Bronchus (tissue), 1 donor: Measurements from ENCODE around the genes PRAMEF1, HNRNPCL2, PRAMEF14 and CTRC.

- PRO-cap: unidirectional peak, plus-strand start at chr1:12615547
Observed at GRCh38 chr1:12615196-12615569, 2.8 kb downstream of the DHRS3 start.

DNA sequence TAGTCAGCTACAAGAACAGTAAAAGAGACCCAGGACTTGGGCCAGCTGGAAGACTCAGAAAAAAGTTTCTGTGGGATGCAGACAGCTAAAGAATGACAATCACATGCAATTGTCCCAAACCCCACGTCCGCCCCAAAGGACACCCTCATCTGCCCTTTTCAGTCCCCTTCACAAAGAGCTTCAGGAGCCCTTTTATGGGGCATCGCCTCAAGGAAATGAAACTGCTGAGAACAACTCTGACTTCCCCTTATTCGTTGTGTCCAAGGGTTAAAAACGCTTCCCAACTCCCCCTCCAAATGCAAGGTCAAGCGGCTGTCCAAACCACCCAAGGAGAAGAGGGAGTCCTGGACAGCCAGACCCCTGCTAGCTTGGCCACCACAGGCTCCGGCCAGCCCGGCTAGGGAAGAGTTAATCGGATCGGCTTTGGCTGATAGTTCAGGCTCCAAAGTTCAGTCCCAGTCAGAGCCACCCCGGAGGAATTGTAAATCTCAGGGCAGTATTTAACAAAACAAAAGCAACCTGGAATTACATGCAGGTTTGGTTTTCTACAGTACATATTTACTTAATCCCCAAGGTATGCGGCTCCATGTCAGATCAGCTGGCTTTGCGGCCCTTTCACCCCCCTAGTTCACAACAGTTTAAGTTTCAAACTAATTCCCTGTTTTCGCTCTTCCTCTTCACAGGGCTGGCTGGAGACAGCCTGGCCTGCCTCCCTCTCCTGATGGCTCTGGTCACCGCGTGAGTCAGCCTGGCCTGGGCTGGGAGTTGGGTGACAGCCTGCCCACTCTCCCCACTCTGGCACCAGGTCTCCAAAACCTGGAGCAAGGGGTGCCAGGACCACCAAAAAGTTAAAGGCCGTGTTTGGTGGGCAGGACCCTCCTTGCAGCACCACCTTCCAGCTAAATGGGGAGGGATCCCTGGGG lies 2.2 kb downstream of the DHRS3 start:
- PRO-cap: bidirectional peak, plus-strand start outside the sequence, minus-strand start at position 729 of the sequence

GRCh38 chr1:12619804-12620115 lies 1.8 kb upstream of the DHRS3 start:
- PRO-cap: no peak

GRCh38 chr1:12791202-12791463 lies at the start of gene PRAMEF1:
TSS of gene PRAMEF1 (plus strand) at chr1:12791397.
- PRO-cap: no peak

- PRO-cap: no peak
Observed at GRCh38 chr1:13116631-13117071, at the start of gene HNRNPCL2. TSS of gene HNRNPCL2 (minus strand) at chr1:13116854.

GRCh38 chr1:13346849-13347372 lies at the start of gene PRAMEF14:
TSS of gene PRAMEF14 (minus strand) at chr1:13347134.
- PRO-cap: no peak

DNA sequence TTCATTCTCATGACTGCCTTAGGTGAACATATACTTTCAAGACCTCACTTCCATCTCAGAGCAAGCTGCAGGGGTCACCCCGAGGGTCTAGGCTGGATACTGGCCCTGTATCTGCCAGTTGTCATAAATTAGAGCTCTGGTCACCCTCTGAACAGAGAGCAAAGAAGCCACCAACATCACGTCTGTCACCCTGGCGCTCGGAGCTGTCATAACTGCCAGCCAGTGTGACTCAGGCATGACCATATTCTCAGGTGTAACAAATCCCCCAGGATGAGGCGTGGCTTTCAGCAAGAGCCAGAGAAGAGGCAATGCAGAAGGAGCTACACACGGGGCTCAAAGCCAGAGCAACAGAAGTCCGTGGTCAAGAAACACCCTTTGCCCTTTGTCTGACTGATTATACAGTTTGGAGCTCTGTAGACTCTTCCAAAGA lies 39.9 kb downstream of the PRAMEF20 start:
- PRO-cap: no peak

DNA sequence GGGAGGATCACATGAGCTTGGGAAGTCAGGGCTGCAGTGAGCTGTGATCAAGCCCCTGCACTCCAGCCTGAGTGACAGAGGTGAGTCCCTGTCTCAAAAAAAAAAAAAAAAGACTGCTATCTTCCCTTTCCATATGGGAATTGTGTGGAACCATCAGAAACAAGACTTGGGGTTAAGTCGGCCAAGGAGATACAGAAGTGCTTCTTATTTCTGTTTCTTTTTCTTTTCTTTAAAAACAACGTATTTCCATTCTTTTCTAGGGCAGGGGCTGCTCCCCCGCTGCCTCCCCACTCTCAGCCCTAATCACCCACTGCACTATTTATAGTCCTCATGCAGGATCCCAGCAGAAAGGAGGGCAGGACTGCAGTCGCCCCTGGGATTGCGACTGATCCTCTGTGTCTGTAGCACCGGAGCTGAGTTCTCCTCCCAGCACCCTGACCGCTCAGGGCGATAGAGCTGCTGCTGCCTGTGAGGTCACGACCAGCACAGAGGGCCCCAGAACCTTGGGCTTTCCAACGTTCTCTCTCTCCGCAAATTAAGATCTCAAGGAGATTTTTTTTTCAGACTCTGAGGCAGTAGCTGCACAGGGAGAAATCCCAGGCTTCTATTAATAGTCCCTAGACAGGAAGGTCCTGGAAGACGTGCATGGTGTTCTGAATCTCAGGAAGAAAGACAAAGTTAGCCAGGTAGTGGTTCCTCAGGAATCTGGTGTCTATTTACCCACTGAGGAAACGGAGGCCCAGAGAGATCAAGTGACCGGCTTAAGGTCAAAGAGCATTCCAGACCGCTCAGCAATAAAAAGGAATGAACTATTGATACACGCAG lies 46.7 kb downstream of the PRAMEF20 start:
- PRO-cap: no peak

- PRO-cap: no peak
Observed at GRCh38 chr1:13703338-13703823, 3.4 kb downstream of the PRDM2 start.

- PRO-cap: no peak
Observed at GRCh38 chr1:13729914-13730700, 30.1 kb downstream of the PRDM2 start.

DNA sequence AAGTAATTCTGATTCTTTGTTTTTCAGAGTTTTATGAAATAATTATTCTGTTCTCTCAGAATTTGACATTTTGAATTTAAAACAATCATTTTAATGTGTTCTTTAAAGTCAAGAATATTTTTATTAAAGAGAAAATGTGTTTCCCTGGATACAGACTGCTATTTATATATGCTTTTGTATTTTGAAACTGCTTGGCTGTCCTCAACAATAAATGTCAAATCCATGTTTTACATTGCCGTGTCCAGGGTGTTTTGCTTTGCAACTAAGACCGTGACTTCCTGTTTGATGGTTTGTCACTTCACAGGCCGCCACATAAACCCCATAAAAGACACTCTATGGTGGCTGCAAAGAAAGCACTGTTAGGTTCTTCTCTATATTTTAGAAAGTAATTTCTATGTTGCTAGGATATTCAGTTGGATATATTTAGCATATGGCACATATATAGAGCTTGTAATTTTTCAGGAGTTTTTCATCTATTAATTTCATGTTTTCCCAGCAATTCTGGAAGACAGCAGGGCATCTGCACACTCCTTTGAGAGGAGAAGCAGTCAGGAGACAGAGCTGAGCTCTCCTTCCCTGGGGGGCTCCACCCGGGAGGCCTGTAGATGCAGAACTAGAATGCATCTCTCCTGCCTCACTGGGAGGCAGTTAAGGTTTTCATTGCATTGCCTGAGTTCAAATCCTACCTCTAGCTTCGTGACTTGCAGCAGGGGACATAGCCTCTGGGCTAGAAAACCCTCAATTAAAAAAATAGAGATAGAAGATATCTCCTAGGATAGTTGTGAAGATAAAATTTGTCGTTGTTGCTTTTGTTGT lies 33.1 kb downstream of the PRDM2 start:
- PRO-cap: no peak

- PRO-cap: no peak
Observed at GRCh38 chr1:14089719-14090174, 389.8 kb downstream of the PRDM2 start.

DNA sequence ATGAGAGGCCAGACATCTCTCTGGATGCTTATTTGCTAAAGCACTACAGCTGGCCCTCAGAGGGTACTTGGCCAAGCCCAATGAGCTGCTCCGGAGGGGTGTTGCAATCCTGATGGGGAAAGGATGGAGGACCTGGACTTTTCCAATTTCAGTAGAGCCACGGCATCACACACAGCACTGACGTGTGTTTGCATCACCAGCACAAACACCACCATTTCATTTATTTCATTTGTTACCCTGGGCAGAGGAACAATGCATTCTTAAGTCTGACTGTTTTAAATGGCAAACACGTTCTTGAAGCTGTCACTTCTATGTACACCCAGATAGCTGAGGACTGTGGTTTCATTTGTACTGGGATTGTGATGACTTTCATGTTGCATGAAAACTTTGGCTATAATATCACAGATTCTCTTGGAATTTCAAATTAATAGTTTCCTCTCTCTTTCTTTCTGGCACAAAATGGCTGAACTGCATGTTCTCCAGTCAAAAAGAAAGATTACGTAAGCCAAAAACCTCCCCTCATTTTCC lies 359.8 kb upstream of the KAZN start:
- PRO-cap: no peak

DNA sequence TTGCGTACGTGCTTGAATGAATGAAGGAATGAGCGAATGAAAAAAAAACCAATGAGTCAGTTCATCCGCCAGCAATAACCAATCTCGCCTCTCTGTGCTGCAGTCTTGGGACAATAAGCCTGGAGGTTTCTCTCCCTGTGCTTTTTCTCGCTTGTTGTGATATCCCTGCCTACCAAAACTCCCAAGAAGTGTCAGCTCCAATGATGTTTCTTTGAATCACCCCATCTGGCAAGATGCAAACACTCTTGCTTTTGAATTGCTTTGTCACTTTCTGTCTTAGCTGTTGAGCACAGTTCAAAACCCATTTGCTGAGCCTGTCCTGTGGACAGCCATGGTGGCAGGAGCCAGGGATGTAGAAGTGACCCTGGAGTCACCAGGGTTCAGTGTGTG lies 144.0 kb downstream of the KAZN start:
- PRO-cap: no peak

- PRO-cap: no peak
Observed at GRCh38 chr1:14765129-14766276, 167.0 kb downstream of the KAZN start.

GRCh38 chr1:14863124-14863655 lies 264.7 kb downstream of the KAZN start:
- PRO-cap: no peak

DNA sequence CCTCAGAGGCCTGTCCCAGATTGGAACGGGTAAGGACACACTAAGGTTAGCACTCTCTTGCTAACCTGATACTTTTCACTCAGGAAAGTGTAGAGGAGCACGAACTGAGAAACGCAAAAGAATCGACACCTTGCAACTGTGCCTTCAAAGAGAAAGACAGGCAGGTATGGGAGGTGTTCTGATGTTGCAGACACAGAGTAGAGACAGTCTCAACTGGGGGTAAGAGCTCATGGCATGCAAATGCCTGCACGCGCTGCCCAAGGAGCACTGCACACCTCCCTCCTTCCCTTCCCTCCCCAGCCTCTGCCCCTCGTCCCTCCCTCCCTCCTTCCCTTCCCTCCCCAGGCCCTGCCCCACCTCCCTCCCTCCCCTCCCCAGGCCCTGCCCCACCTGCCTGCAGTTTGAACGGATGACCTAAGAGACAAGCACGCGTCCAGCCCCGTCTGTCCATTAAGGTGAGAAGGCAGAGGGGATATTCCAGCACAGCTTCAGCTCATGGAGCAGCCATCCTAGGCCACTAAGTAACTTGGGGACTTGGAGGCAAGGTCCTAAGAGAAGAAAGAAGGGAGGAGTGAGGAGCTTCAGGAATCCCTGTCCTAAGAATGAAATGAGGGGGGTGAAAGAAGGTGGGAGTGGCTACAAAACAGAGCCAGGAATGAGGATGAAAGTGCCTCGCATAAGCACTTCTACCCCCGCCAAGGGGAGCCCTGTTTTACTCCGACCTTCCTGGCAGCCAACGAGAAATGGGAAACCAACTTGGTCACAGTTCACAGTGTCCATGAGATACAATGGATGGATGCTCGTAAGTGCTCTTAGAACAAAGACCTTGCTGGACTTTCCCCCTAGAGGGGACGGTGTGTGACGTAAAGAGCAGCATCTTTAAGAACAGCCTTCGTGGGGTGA lies 21.5 kb upstream of the EFHD2 start:
- PRO-cap: no peak

- PRO-cap: no peak
Observed at GRCh38 chr1:15408862-15409356, 779 bp upstream of the EFHD2 start.

DNA sequence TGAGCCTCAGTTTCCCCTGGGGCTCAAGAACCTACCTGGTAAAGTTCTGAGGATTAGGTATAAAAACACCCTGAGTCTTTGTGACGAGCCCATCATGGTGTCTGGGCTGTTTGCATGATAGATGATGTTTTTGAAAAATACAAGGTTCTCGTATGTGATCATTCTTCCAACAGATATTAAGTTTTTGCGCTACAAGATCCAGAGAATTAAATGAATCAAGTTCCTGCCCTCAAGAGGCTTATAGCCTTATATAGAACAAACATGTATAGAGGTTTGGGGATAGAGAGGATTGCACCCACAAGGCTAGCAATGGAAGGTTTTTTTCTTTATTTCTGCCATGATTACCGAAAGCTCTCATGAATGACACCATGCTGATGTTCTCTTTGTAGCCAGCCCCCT lies 5.3 kb downstream of the EFHD2 start:
- PRO-cap: no peak

- PRO-cap: no peak
Observed at GRCh38 chr1:15438118-15438589, at the start of gene CTRC. TSS of gene CTRC (plus strand) at chr1:15438443.